SJCRH30 (cell line): Measurements from ENCODE around the gene GPR137C.

DNA sequence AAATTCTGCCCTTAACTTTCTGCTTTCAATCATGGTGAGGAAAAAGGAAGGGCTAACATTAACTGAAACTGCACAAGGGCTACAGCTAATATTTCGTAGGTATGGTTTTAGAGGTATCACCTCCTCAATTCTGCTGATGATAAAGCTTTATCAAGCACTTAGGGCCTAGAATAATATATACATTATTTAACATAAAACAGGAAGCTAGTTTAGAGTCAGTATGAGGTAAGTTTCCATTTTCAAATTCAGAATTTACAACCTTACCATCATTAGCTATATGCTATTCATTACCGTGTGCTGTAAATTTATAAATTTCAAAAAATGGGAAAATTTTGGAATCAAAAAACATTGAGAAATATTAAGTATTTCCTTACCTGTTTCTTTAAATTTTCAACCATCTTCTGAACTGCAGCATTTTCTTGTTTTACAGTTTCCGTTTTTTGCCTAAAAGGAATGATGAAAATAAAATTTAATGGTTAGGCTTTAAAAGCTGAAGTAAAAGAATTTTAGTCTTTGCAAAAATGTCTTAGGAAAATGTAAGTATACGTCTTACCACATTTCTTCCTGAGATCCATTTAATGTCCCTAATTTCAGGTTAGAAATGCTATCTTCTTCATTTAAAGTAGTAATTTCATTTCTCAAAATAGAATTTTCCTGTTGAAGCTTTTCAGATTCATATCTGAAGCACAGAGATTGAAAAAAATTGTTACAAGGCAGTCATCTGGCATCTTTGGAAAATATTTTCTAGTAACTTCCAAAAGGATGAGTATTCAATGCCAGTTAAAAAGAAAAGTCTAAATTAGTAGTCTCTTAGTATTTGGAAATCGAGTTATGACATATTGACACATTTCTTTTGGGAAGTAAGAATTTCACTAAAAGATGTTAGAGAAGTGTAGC, 76.5 kb downstream of the NIN start:
- RAMPAGE, long total RNA: no peak

- RAMPAGE, long total RNA: no peak
Observed at GRCh38 chr14:50791806-50792238, 39.1 kb downstream of the NIN start.

- RAMPAGE, long total RNA: no peak
Observed at GRCh38 chr14:50803806-50804102, 27.2 kb downstream of the NIN start.

DNA sequence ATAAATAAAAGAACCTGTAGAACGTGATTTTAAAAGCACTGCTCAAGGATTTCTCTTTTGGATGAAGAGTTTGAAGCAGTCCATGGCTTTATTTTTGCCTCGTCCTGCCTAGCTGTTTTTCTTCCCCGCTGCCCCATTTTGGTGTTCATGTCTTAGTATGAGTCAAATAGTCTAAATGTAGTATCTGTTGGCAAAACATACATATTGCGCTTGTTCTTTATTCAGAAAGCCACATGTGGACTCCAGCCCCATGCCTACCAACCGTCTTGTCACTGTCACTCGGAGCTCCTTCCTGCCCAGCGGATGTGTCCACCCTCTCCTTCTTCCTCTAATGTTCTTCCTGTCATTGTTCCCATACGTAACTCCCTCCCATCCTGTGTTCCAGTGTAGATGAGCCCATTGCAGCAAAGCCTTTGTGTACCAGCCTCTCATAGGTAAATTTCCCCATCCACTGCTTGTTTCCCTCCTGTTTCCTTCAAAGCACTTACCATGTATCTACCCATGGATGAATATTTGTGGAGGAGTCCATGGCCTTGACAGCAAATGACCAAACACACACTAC, 120.5 kb downstream of the TMX1 start:
- RAMPAGE, long total RNA: no peak

- RAMPAGE, long total RNA: no peak
Observed at GRCh38 chr14:51480067-51480429, 171.7 kb upstream of the FRMD6 start.

DNA sequence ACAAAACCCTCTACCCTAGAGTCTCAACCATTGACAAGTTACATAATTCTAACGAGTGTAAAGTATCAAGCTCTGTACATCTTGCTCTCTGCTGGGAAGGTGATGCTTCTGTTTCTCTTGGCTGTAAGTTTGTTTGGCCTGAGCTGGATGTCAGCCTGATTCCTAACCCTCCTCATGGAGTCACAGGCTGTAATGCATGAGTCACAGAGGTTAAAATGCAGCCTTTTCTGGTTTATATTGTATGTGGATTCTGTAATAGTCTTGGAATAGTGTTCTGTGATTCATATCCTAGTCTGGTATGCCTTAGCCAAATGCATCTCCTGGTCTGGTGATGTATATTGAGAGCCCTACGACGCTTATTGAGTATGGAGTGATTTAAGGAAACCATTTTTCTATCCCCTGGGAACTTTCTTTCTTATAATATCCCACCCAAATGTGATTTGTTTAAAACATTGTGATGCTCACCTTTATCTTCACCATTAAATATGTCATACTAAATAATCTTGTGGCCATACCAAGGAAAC, 104.4 kb upstream of the FRMD6 start:
- RAMPAGE, long total RNA: no peak

- RAMPAGE, long total RNA: no peak
Observed at GRCh38 chr14:51575818-51576566, 75.7 kb upstream of the FRMD6 start.

DNA sequence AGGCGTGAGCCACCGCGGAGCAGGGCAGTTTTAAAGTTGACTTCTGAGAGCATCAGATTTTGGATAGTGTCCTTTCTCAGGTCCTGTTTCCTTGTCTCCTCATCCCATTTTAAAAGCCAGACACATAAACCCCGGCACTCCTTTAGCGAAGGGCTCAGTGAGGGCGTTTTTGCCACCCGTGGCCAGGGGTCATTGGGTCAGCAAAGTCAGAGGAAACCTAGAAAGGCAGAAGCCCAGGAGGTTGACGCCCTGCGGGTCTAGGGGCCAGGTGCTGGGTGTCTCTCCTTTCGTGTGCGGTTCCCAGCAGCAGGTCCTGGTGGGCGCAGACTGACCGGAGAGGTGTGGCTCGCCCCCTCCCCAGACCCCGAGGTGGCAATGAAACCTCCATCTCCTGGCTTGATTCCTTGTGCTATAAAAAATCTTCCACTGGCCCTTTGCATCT, 1.0 kb upstream of the FRMD6 start:
- RAMPAGE, long total RNA: no peak

DNA sequence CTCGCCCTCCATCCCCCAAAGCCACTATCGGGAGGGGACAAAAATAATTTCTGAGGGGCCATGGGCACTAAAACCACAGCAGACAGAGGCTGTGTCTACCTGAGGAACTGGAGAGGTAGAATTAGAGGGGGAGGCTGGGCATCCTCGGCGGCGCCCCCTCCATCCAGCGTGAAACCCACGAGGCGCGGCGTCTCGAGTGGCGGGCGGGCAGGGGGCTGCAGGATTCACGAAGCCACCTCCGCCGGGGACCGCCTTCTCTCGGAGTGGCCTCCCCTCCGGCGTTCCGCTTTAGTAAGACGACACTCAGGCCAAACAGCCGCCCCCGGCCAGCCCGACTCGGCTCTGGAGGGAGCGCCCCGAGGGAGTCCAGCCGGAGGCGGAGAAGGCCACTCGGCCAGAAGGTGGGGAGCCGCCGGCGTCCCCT, 585 bp upstream of the FRMD6 start:
- RAMPAGE, long total RNA: no peak

DNA sequence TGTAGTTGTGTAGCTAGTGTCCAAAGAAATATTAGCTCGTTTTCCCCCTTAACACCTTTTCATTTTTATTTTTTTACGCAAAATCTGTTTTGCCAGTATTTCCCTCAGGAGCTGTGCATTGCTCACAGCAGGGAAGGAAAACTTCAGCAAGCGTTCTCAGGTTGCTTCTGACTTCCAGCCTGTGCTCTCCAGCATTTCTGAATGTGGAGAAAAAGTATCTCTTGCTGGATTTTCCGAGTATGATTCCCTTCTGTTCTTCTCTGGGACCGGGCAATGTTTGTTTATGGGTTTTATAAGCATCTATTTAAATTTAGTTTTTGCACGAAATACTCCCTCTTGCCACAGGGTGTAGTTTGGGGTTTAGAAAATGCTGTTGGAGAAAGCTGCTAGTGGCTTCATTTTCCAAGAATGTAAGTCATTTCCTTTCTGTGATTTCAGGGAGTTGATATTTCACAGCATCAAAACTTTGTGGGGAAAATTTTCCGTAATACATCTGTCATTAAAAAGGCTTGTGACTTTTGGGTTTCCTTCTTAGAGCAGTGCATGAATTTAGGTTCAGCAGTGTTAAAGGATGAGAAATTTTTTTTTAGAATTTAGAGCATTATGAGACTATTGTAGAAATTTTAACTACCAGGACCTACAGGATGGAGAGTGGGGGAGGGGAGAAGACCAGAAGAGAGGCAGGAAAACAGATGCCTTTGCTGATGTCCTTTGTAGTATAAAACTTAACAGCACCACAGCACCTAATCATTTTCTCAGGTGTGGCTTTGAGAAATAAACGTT, 1.4 kb downstream of the FRMD6 start:
- RAMPAGE, long total RNA: no peak

DNA sequence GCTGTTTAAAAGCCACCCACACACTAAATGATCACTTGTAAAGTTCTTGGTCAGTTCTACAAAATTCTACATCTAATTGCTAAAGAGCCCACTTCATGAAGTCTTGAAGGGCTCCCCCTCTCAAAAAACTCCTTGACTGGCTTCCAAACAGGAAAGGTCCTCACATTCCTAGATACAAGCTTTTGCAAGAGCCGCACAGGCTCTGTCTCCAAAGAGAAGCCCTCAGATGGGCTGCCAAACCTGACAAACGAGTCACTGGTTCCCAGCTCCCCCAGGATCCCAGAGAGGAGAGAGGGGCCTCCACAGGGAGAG, 5.9 kb downstream of the NID2 start:
- RAMPAGE, long total RNA: no peak

- RAMPAGE, long total RNA: no peak
Observed at GRCh38 chr14:52067635-52068716, 883 bp downstream of the NID2 start.

DNA sequence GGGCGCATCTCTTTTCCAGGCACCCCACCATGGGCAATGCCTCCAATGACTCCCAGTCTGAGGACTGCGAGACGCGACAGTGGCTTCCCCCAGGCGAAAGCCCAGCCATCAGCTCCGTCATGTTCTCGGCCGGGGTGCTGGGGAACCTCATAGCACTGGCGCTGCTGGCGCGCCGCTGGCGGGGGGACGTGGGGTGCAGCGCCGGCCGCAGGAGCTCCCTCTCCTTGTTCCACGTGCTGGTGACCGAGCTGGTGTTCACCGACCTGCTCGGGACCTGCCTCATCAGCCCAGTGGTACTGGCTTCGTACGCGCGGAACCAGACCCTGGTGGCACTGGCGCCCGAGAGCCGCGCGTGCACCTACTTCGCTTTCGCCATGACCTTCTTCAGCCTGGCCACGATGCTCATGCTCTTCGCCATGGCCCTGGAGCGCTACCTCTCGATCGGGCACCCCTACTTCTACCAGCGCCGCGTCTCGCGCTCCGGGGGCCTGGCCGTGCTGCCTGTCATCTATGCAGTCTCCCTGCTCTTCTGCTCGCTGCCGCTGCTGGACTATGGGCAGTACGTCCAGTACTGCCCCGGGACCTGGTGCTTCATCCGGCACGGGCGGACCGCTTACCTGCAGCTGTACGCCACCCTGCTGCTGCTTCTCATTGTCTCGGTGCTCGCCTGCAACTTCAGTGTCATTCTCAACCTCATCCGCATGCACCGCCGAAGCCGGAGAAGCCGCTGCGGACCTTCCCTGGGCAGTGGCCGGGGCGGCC, 589 bp downstream of the PTGER2 start:
- RAMPAGE, long total RNA: no peak

DNA sequence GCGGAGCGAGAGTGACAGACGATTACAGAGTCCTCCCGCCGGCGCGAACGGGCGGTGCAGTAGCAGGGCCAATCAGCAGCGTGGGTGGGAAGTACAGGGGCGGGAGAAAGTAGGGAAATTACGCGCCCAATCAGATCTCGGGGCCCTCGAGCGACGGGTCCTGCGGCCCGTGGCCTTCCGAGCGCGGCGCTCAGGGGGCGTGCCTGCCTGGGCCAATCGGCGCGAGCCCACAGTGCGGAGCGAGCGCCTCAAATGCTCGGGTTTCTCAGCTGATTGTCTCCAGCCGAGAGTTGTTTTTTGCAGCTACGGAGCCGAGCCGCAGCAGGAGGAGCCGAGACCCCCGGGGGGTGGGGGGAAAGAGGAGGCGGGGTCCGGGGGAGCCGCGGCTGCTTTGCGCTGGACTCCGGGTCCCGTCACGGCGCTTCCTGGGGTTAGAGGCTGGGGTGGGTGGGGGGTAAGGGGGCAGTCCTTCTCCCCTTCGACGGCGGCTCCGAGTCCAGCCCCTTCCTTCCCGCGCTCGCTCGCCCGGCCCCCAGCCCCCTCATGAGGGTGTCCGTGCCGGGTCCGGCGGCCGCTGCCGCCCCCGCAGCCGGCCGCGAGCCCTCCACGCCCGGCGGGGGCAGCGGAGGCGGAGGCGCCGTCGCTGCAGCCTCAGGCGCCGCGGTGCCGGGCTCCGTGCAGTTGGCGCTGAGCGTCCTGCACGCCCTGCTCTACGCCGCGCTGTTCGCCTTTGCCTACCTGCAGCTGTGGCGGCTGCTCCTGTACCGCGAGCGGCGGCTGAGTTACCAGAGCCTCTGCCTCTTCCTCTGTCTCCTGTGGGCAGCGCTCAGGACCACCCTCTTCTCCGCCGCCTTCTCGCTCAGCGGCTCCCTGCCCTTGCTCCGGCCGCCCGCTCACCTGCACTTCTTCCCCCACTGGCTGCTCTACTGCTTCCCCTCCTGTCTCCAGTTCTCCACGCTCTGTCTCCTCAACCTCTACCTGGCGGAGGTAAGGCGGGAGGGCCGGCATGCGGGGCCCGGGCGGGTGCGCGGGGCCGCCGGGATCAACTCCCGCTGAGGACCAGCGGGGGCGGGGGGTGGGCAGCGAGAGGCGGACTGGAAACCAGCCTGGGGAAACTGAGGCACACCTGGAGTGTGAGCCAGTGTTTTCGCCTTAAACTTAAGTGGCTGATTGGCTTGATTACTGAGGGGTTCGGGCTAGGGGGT, at the start of gene GPR137C:
Gene GPR137C, plus strand, starts transcription at position 232 of the 1,205 bp plus-strand sequence.
- RAMPAGE, long total RNA: no peak

DNA sequence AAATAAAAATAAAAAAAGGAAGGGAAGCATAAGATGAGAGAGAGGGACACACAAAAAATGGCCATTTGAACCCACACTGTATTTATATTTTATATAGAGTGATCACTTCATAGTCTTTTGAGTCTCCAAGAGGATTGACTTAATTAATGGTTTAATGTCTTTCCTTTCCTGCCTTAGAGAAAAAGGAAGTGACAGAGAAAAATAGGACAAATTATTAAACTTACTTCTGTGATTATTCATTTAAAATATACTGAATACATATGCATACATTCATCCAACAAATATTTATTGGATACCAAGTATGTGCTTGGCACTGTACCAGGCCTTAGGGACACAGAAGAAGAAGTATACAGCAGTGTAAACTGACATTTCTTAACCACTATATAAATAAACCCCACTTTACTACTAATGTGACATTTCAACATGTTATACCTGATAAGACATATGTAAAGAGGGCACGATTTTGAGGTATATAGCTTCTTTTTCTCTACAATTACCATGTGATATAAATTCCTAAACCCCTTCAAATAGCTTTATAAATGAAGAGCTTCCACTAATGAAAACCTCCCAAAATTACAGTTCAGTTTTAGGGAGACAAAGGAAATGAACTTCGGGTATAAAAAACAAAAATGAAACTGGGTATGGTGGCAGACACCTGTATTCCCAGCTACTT, 53.6 kb downstream of the ERO1A start:
- RAMPAGE, long total RNA: no peak

GRCh38 chr14:52659603-52660349, 35.6 kb downstream of the ERO1A start:
- RAMPAGE, long total RNA: no peak

- RAMPAGE, long total RNA: no peak
Observed at GRCh38 chr14:52791723-52792393, 451 bp upstream of the GNPNAT1 start.

DNA sequence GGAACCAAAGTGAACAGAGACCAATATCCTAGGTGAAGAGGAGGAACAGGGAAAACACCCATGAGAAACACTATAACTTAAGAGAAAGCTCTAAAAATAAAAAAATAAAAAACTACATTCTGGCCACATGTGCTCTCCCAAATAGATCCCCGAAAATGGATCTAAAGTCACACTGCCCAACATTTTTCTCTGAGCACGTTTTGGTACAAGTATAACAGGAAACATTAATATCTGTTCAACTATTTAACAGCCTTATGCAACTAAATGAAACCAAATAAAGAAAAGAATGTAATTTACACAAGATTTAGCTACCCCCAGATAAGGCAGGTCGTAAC, 31.1 kb downstream of the FERMT2 start:
- RAMPAGE, long total RNA: no peak

DNA sequence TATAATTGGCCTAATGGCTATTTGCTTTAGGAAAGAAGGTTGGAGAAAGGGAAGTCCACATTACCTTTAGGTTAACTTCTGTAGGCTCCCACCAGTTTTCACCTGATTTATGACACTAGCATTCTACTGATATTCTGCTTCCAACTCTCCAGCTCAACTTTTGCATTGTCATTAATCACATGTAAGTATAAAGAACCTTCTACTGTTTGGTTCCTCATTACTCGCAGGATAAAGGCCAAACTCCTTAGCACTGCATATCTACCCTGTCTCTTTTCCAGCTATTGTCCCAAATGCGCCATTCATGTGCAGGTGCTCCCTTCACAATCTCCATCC, 3.4 kb downstream of the DDHD1 start:
- RAMPAGE, long total RNA: no peak

GRCh38 chr14:54482878-54483587, 5.7 kb downstream of the GMFB start:
- RAMPAGE, long total RNA: no peak